ENCODE measurements around the genes USP12, RASL11A, MTIF3, LNX2, GSX1 and CDX2.

GRCh38 chr13:27132540-27133385 lies 38.8 kb downstream of the USP12 start:
- RRBS = no CpG with 5 or more reads among the region's 6 CpGs

GRCh38 chr13:27171553-27172581 lies at the start of gene USP12:
Gene USP12, minus strand, starts transcription at chr13:27171811.
- RRBS = 3% methylated on average over 42 of the region's 113 CpGs

DNA sequence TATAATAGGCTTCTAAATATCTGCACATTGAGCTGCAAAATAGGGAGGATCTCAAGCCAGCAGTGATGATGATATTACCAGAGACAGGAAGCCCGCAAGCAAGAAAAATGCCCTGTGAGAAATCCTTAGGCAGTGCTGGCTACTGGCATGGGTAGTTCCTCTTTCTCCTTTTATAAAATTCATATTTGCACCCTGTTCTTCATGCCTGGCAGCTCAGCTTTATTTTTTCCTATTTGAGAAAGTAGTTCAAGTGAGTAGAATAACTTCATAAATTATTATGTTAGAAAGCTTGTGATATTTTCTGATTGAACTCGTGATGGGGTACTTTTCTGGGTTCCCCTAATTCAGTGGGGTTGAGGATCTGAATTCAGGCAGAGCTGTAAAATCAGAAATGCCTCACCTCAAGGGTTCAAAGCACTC lies 981 bp upstream of the USP12 start:
- RRBS = no CpG with 5 or more reads among the region's 2 CpGs

GRCh38 chr13:27270399-27271694 lies at the start of gene RASL11A:
Gene RASL11A, plus strand, starts transcription at chr13:27270830.
- RRBS = 4% methylated on average over 59 of the region's 116 CpGs

GRCh38 chr13:27425608-27426638 lies 1.5 kb downstream of the GTF3A start:
- RRBS = no CpG with 5 or more reads among the region's 20 CpGs

DNA sequence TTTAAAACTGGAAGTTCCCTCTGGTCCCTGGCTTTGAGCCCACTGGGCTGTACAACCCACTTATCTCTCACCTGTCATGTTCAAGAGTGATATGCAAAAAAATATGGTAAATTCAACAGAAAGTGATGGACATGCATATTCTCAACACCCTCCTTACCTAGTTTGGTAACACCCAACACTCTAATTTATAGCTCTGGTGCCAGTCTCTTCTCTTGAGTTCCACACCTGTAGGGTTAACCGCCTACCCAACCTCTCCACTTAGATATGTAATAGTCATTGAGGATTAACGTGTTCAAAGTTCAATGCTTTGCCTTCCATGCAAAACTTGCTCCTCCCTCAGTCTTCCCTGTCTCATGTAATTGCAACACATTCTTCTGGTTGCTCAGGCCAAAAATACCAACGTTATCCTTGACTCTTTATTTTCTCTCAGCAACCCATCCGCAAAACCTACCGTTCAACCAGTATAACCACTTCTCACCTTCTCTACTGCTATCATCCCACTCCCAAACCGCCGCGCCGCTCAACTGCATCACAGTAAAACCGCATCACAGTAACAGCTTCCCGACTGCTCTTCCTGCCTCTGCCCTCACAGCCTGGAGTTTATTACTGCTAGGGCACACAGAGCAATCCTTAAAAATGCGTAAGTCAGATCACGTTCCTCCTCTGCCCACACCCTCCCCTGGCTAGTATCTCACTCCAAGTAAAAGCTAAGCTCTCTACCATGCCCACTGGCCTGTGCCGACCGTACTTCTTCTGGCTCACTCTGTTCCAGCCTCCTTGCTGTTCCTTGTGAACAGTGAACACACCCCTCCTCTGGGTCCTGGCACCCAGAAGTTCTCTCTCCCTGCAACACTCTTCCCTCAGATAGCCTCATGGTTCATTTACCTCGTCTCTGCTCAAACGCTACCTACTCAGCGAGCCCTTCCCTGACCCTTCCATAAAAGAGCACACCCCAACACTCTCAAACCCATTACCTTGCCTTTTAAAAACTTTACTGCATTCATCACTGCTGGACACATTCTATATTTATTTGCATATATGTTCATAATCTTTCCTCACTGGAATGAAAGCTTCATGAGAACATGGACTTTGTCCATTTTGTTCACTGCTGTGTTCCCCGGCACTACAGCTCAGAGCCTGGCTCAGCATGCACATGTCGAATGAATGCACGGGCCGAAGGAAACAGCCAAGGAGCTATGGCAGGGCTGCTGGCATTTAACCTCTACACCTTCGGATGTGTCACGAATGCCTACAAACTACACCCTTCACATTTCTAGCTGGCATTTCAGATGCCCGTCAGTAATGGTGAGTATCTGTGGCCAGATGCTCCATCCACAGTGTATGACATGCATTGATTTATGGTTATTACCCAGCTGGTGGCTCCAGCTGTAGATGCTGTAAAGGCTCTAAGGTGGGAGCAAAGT lies 8.0 kb downstream of the MTIF3 start:
- RRBS = no CpG with 5 or more reads among the region's 25 CpGs

- RRBS = no CpG with 5 or more reads among the region's 3 CpGs
These were observed 2.1 kb downstream of the MTIF3 start for GRCh38 chr13:27448338-27448658.

- RRBS = 5% methylated on average over 19 of the region's 87 CpGs
These were observed at the start of gene MTIF3 for GRCh38 chr13:27449624-27450785. Gene MTIF3, minus strand, starts transcription at chr13:27450564.

DNA sequence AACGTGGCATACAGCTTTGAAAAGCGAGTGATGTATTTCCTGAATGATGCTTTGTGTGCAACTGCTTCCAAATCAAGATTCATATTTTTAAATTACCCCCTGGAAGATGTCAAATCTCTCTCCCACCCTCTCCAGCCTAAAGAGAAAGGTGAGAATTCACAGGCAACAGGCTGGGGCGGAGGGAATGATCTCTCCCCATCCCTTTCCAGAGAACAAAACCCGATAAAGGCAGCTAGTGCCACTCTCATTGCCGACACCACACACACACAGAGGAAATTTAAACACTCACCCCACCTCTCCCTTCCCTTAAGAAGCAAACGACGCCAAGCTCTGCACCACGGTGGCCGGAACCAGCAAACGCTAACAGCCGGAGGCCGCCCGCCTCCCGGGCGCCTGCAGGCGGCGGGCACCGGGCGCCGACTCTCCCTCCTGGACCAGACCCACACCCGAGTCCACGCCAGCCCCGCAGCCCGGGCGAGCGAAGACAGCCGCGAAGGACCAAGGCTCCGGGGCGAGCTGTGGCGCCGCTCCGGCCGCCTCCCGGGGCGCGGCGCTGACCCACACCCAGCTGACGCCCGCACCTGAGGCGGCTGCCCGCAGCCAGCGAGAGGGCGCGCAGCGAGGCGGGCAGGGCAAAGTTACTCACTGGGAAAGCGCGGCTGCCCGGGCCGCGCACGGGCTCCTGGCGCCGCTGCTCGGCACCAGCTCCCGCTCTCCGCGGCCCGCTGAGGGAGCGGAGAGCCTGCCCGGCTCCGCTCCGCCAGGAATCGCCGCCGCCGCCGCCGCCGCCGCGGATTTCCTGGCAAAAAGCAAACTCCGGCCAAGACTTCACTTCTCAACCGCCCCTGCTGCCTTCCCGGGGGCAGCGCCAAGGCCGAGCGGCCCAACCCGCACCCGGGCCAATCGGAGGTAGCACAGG lies at the start of gene LNX2:
Gene LNX2 (minus strand): TSS at position 801 of the 919 bp plus-strand sequence.
- RRBS = 3% methylated on average over 43 of the region's 82 CpGs

DNA sequence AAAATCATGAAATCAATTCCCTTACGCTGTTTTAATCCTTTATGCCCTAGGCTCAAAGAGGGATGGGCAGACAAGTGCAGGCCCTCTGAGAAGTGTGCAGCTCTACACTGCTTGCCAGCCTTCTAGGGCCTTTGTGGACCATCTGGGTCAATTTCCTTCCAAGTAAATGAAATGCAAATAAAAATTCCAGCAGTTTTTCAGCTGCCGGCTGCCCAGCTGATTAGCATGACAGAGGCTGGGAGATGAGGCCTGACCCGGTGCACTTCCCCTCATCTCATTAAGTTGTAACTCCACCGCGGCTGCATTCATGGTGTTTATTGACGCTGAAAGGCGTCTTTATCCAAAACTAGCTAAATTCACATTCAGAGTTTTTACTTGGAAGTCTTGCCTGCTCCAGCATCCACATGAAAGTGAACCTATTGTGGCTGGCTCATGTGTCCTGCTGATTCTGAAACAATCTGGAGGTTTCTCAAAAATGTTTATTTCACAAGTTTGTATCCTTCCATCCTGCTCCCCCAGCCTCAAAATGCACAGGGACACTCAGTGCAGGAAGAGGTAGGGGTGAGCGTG lies 47.4 kb upstream of the GSX1 start:
- RRBS = 68% methylated on average over 2 of the region's 8 CpGs

- RRBS = 4% methylated on average over 7 of the region's 56 CpGs
These were observed at the start of gene GSX1 for GRCh38 chr13:27792265-27792828. Gene GSX1, plus strand, starts transcription at chr13:27792483.

- RRBS = no CpG with 5 or more reads among the region's 38 CpGs
These were observed at the start of gene CDX2 for GRCh38 chr13:27969083-27970038. Gene CDX2, minus strand, starts transcription at chr13:27969315.

GRCh38 chr13:28099358-28099826 lies 984 bp downstream of the FLT3 start:
- RRBS = 20% methylated on average over 1 of the region's 14 CpGs

DNA sequence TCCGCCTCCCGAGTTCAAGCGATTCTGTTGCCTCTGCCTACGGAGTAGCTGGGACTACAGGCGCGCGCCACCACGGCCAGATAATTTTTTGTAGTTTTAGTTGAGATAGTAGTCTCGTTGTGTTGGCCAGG lies 1.6 kb downstream of the PAN3 start:
- RRBS = no CpG with 5 or more reads among the region's 9 CpGs

DNA sequence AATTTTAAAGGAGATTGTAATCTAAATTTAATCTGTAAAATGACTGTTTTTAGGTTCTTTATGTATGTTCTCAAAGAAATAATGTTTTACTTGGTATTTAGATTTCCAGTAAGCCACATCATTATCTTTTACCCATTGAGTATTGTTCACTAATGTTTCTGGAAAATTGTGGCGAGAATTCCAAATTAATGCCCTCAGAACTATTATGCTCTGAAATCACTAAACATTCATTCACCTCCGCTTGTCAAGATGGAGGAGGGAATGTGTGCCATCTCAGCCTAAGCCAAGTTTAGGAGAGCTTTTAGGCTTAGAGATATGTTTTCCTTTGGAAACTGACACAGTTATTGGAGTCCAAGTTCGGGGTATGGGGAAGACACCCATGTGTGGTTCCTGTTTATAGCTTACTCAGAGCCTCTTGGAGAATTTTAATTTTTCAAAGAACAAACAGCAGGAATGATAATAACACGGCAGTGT lies 44.9 kb downstream of the PAN3 start:
- RRBS = no CpG with 5 or more reads among the region's 4 CpGs

DNA sequence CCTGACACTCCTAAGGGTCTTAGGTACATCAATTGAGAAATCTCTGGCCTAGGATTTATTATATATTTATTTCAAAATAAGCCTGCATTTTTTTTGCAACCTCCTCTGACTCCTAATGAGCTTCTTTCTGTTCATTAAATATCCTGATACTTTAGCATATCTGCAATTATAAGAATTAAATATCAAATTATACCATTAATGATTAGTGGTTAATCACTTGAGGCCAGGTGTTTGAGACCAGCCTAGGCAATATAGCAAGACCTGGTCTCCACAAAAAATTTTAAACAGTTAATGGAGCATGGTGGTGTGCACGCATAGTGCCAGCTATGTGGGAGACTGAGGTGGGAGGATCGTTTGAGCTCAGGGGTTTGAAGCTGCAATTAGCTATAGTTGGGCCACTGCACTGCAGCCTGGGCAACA lies 49.8 kb downstream of the PAN3 start:
- RRBS = no CpG with 5 or more reads among the region's 2 CpGs

GRCh38 chr13:28193095-28193542 lies 54.8 kb downstream of the PAN3 start:
- RRBS = no CpG with 5 or more reads among the region's 6 CpGs

DNA sequence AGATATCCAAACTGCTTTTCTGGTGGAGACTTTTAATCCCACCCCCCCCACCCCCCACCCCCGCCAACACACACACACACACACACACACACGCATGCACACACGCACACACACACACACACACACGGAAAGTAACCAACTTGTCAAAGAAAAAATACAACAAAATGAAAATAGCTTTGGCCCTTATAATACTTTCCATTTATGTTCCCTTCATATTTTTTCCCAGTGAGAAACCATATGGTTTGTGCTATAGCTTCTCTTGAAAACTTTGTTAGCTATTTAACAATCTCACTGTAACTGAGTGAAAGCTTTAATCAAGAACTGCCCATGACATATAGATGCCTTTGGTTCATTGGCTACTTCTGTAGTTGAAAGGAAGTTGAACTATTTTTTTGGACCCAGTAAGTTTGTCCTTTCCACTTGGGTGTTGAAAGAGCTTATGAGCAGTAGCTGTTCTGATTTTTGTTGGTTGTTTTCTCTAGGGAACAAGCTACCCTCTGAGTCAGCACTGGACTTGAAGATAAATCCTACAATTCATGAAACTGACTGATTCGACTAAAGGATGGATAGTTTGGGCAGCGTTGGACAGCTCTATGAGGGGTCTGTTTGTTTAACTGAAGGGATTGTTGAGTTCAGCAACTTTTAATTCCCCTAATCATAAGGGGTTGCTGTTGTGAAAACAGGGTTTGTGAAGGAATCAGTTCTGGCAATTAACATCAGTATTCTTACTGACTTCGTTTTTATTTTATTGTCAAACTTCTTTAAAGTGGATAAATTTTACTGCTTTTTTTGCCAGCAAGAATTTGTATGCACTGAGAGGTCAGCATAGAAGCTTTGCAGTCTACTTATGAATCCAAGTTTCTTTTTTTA lies 101.0 kb downstream of the PAN3 start:
- RRBS = no CpG with 5 or more reads among the region's 7 CpGs

GRCh38 chr13:28280348-28280555 lies 141.9 kb downstream of the PAN3 start:
- RRBS = no CpG with 5 or more reads among the region's 2 CpGs

- RRBS = 100% methylated on average over 3 of the region's 13 CpGs
These were observed 1.3 kb upstream of the FLT1 start for GRCh38 chr13:28496182-28496694.